ENCODE measurements around a stretch of chr11.

- PRO-cap = unidirectional peak, minus-strand start at chr11:120215777
- RAMPAGE, long total RNA, 4 experiments = start-site peak on the plus strand in 1 of 4 experiments, at chr11:120215856-120216395 at its widest, 15 reads per replicate
Observed at GRCh38 chr11:120215521-120216534, 5.0 kb downstream of the OAF start.

DNA sequence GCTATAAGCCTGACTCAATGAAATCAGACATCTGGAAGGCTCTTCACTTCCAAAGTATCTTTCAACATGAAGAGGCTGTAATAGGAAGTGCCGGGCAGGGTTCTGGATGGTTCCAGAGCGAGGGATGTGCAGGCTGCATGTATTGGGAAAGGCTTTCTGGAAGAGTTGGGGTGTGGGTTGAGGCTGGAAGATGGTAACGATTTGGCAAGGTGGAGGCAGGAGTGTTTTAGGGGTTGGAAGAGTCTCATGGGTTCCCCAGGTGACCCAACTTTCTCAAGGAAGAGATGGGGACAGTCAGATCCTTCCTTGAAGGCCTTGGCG lies 9.5 kb upstream of the POU2F3 start:
- PRO-cap = no peak
- RAMPAGE, long total RNA, 4 experiments = no peak in any of the 4 experiments

GRCh38 chr11:120325943-120326231 lies 788 bp downstream of the TLCD5 start:
- PRO-cap = no peak
- RAMPAGE, long total RNA, 4 experiments = no peak in any of the 4 experiments

DNA sequence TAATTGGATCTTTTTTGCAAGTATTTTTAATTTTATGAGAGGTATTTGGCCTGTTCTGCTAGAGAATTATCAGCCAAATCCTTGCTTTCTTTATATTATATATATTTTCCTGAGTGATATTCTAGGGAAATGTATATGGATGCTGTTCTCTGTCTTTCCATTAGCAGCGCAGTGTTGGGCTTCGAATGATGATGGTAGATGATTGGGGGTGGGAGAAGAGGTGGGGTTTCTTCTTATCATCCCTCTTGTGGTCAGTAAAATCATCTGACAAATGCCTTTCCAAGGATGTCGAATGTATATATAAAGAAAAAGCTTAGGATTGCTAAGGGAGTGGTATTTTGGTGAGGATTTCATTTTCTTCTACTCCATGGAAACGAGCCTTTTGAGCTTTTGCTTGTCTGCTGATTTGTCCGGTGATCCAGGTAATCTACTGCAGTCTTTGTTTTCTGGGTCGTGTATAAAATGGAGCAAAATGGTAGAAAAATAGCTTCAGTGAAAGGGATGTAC lies 48.9 kb downstream of the ARHGEF12 start:
- PRO-cap = no peak
- RAMPAGE, long total RNA, 4 experiments = no peak in any of the 4 experiments

DNA sequence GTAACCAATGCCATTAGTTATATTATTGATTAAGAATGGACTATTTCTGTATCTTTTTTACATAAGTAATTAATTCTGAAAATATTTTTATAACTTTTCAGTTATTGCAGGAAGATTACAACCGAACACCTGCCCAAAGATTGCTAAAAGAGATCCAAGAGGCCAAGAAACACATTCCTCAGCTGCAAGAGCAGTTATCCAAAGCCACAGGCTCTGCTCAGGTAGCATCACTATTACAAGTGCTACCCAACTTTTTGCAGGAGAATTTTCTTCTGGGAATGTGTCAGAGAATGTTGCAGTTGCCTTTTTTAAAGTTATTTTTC lies 82.0 kb upstream of the GRIK4 start:
- PRO-cap = no peak
- RAMPAGE, long total RNA, 4 experiments = no peak in any of the 4 experiments

- PRO-cap = no peak
- RAMPAGE, long total RNA, 4 experiments = no peak in any of the 4 experiments
Observed at GRCh38 chr11:120458013-120458458, 53.5 kb upstream of the GRIK4 start.

DNA sequence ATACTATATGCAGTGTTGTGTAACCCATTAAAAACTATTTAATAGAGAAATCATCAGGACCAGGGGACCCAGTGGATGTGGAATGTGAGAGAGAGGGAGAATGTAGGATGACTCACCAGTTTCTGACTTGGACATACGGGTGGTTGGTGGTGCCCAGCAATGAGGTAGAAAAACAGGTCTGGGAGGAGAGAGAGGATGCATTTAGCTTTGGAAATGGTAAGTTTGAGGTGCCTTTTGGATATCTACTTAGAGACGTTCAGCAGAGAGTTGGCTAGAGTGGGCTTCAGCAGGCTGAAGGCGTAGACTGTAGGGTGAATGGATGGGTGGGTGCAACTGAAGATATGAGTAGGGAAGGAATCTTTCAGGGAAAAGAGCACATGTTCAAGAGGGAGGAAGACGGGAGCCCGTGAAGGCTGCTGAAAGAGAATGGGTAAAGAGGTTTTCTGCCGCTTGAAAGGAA lies 111.8 kb upstream of the TBCEL start:
- PRO-cap = no peak
- RAMPAGE, long total RNA, 4 experiments = no peak in any of the 4 experiments

DNA sequence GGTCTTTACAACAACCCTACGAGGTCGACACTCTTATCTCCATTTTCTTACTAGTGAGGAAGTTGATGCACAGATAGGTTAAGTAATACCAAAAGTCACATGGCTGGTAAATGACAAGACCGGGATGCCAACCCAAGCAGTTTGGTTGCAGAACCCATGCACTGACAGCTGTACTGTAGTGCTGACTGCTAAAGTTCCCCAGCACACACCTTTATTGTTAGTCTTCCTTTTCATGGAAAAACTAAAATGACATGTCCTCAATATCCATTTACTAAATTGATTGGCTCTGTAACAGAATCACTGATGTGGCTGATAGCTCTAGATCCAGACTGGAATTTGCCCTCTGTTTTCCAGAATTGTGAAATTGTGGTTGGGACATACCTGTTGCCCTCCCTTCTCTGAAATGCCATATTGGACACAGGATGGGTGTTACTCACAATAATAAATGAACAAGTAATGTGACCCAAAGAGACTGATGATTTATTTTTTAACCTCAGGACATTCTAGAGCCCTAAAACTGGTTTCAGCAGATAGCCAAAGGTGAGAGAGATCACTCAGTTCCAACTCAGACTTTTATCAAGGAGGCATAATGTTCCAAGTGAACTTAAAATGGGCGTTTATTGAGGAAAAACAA lies 9.3 kb upstream of the TECTA start:
- PRO-cap = no peak
- RAMPAGE, long total RNA, 4 experiments = no peak in any of the 4 experiments

GRCh38 chr11:121246415-121247024 lies 46.1 kb upstream of the SC5D start:
- PRO-cap = no peak
- RAMPAGE, long total RNA, 4 experiments = no peak in any of the 4 experiments

- PRO-cap = no peak
- RAMPAGE, long total RNA, 4 experiments = no peak in any of the 4 experiments
Observed at GRCh38 chr11:121367323-121367931, 74.9 kb downstream of the SC5D start.

DNA sequence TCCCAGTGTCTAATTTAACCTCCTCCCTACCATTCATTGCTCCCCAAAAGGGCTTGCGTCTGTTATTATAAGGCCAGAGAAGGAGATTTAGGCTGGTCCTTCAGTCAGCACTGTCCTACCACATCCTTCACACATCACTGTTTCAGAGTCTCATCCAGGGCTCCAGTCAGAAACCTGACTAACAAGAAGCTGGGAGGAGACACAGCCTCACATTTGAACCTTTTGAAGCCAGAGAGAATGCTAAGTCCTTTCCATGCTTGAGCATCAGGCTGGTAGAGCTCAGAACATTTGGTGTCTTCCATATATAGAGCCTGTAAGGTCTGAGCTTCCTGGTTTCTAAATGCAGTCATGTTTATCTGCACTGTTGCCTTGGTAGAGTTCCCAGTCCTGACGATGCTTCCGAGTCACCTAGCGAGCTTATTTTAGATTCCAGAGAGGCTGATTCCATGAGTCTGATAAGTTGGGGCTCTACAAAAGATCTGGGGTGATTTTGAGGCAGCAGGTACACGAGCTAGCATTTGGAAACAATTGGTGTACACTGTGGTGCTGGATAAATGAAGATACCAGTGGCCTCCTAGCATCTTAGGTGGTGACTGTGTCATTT lies 68.4 kb upstream of the SORL1 start:
- PRO-cap = unidirectional peak, minus-strand start at position 274 of the sequence
- RAMPAGE, long total RNA, 4 experiments = no peak in any of the 4 experiments

GRCh38 chr11:121451086-121451256 lies 1.1 kb upstream of the SORL1 start:
- PRO-cap = no peak
- RAMPAGE, long total RNA, 4 experiments = no peak in any of the 4 experiments

- PRO-cap = no peak
- RAMPAGE, long total RNA, 4 experiments = no peak in any of the 4 experiments
Observed at GRCh38 chr11:121467942-121468510, 15.9 kb downstream of the SORL1 start.

DNA sequence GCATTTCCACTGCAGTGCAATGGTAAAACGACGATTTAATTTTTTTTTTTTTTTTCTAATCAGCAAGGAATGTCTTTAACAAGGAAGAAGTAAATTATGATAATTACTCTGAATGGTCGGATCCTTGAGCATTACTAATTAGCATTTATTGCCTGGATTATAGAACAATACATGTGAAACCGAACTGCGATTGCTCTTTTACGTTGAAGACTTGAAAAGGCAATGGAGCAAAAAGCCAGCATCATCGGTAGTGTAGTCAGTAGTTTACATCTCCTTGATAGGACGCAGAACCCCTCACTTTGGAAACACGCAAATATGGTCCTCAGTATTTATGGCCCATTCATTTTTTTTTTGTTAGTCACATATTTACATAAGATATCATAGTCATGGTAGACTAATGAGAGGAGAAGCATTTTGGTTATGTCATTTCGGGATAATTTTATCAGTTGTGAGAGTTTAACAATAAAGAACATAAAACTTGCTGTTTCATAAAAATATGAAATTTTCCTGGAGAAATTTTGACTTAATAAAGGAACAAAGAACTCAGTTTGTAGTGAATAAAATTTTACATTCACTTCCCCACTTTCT lies 20.1 kb downstream of the BLID start:
- PRO-cap = no peak
- RAMPAGE, long total RNA, 4 experiments = no peak in any of the 4 experiments

- PRO-cap = bidirectional peak, plus-strand start at chr11:122102099, minus-strand start at chr11:122101808; unidirectional peak, minus-strand start at chr11:122102168
- RAMPAGE, long total RNA, 4 experiments = start-site peak on the minus strand in 4 of 4 experiments, at chr11:122101680-122101818 at its widest, 104 to 486 reads per replicate
Observed at GRCh38 chr11:122101419-122102322, 14.3 kb downstream of the BLID start.

- PRO-cap = no peak
- RAMPAGE, long total RNA, 4 experiments = no peak in any of the 4 experiments
Observed at GRCh38 chr11:122681787-122682317, 26.3 kb downstream of the UBASH3B start.

GRCh38 chr11:122690773-122691859 lies 35.6 kb downstream of the UBASH3B start:
- PRO-cap = no peak
- RAMPAGE, long total RNA, 4 experiments = no peak in any of the 4 experiments

DNA sequence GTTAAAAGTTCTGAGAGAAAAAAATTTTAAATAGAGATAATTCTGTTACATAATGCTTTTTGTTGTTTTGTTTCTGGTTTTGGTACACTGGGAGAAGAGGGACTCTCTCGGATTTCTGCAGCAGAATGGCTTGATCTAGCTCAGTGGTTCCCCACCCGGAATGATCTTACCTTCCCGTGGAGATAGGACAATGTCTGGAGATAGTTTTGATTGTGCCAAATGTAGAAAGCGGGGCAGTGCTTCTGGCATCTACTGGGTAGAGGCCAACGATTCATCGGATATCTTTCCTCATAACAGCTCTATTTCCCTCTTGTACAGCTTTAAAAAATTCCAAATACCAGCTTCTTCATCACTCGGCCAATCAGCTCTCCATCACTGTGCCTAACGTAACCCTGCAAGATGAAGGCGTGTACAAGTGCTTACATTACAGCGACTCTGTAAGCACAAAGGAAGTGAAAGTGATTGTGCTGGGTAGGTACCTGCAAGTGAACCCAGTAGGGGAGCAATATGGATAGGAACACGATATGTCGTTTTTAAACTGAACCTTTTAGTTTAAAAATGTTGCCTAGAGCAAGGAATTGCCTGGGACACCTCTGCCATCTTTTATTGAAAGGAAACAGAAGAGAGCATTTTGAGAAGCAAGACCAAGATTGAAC lies 13.2 kb downstream of the CRTAM start:
- PRO-cap = no peak
- RAMPAGE, long total RNA, 4 experiments = no peak in any of the 4 experiments

DNA sequence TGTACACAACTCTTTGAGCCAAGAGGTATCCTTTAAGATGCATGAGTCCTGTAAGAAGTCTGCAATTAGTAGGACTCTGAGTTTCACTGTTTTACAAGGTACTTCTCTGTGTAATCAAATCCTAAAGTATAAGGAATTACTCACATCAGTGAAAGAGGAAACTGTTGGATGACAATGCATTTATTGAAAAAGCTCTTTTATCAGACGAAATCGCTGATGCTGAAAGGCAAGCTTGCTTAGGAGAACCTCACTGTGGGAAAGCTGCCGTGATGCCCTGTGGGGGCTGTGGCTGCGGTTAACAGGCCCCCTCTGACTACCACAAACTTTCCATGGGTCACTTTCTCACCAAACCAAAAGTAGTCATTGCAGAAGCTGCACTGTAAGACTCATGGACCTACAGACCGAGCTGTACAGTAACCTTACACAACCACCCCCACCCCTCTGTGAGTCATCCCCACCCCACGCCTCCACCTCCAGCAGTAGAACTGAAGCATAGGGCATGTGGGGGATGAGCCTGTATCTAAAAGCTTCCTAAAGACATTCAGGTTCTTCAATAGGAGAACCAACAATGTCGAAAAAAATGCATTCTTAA lies 18.3 kb downstream of the CRTAM start:
- PRO-cap = no peak
- RAMPAGE, long total RNA, 4 experiments = no peak in any of the 4 experiments

DNA sequence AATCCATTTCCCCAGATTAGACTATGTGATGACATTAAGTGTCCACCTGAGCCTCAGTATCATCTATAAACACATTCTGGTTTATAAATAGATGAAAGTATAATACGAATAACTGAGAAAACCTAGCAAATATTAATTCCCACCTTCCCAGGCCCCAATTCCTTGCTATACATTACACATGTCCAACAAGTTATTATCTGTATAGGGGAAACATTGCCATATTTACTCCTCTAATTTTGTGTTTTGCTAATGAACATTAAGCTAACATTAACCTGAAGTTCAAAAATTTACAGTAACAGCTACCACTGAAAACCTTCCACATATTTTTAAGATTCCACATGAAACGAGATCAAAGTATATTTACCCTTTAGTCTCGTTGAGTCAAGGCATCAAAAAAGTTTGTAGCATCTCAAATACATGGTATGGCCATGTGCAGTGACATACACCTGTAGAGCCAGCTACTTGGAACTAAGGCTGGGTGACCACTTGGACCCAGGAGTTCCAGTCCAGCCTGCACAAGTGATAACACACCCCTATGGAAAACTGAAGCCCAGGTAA lies 6.0 kb downstream of the HSPA8 start:
- PRO-cap = no peak
- RAMPAGE, long total RNA, 4 experiments = no peak in any of the 4 experiments